Sigmoid colon (tissue), 4 donors: ENCODE results near the genes LRIG3, SLC16A7 and MON2.

DNA sequence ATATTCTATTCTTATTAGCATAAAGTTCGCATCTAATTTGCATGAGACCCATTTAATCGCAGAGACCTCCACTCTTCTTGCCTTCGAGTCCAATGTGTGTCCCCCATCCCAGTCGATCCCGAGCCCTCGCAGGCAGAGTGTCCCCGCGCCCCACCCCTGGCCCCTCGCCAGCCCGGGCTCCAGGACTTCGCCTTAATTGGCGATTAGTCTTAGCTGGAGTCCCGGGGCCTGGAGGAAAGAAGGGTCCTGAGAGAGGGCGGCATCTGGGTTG lies 552 bp upstream of the ARHGEF25 start:
- PRO-cap: no peak
- RAMPAGE, long total RNA, 4 experiments: no peak in any of the 4 experiments

DNA sequence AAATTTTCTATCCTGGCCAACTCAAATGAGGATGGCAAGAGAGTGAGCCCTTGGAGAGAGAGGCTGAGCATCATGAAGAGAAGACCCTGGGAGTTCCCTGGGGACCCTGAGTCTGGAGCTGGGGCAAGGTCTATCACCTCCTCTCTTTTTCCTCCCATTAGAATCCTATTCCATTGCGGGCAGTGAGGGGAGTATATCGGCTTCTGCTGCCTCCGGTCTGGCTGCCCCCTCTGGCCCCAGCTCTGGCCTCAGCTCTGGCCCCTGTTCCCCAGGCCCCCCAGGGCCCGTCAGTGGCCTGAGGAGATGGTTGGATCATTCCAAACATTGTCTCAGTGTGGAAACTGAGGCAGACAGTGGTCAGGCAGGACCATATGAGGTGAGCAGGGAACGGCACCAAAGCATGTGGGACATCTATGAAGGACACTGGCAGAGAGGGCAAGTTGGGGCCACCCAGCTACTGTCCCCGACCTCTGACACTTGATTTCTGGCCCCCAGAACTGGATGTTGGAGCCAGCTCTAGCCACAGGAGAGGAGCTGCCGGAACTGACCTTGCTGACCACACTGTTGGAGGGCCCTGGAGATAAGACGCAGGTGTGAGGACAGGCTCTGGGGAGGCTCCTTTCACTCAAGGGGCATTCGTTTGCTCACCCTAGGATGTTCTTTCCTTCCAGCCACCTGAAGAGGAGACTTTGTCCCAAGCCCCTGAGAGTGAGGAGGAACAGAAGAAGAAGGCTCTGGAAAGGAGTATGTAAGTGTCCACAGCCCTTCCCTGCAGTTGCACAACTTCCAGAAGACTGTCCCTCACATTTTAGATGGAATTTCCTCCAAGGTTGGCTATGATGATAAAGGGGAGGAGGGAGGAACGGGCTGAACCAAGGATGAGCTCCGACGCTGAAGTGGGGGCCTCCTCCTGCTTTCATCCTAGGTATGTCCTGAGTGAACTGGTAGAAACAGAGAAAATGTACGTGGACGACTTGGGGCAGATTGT lies 1.8 kb downstream of the ARHGEF25 start:
- PRO-cap: no peak
- RAMPAGE, long total RNA, 4 experiments: no peak in any of the 4 experiments

DNA sequence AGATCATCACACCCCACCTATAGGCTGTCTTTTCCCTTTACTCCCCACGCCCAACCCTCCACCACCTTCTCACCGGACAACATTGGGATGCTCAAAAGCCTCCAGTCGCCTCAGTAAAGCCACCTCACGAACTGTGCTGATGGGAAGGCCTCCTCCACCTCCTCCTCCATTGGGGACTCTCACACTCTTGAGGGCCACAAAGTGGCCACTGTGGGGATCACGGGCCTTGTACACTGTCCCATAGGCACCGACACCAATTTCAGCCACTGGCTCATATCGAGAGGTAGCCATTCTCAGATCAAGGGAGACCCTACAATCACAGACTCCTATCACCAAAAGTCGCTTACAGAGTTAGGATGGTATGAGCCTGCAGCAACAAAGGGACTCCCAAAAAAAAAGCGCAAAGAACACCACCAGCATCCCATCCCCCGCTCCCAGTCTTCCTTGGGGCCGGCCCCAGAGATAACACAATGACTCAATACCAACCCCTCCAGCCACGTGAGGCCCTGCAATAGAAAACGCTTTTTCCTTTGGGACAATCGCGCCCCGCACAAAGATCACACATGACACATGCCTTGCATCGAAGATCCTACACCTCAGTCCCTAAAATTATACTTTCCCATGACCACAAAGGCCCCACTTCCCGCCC lies 559 bp downstream of the CDK4 start:
- PRO-cap: unidirectional peak, minus-strand start at position 446 of the sequence
- RAMPAGE, long total RNA, 4 experiments: no peak in any of the 4 experiments

GRCh38 chr12:57851002-57851585 lies 4.6 kb upstream of the CTDSP2 start:
- PRO-cap: no peak
- RAMPAGE, long total RNA, 4 experiments: no peak in any of the 4 experiments

- PRO-cap: no peak
- RAMPAGE, long total RNA, 4 experiments: no peak in any of the 4 experiments
Measured at GRCh38 chr12:57868717-57869745, 22.5 kb upstream of the CTDSP2 start.

- PRO-cap: no peak
- RAMPAGE, long total RNA, 4 experiments: no peak in any of the 4 experiments
Measured at GRCh38 chr12:58841082-58841400, 79.3 kb downstream of the LRIG3 start.

DNA sequence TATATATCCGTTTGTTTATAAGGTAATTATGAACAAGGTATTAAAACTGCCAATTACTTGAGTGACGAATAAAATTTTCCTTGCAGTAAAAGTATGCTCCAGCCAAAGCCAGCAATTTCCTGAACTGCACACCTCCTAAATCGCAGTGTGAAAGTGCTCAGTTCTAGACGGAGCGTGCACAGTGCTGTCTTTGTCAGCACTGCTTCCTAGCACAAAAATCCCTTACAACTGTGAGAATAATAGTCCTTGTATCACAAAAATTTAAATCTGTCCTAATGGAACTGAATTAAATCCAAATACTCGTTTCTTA lies 26.3 kb downstream of the LRIG3 start:
- PRO-cap: no peak
- RAMPAGE, long total RNA, 4 experiments: no peak in any of the 4 experiments

DNA sequence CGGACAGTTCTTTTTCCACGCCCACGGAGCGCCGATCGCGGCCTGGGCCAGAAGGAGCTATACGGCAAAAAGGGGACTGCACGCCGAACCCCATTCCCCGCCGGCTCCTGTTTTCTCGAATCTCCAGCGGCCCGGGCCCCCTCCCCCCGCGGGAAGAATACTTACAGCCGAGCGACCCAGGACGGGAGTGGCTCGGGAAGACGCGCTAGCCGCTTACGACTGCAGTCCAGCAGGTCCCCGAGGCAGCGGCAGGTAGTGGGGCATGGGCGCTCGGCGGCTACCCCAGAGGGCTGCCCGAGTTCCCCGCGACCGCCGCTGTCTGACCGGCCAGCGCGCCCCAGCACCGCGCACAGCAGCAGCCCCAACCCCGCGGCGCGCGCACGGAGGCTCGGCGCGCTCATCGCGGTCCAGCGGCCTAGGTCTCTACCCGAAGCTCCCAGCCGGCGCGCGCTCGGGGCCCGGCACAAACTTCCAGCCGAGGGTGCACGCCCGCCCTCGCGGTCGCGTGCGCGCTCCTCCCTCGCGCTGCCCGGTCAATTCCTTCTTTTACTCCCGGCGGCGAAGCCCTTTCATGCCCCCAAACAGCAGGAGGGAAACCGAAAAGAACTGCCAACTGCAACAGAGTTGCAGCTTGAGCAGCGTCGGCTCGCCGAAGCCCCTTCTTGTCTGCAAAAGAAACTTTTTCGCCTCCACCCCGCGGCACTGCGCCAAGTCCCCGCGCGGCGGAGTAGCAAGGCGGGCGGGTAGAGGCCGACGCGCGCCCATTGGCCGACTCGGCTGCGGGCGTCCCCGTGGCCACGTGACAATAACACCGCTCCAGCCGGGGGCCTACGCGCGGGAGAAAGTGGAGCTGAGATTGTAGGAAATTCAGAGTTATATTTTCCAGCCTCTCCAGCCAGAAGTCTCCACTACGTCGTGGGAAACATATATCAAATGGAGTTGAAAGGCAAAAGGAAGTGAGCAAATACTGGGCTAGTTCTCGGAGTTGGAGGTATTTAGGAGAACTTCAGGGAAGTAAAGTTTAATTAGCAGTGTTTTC lies at the start of gene LRIG3:
TSS of gene LRIG3 (minus strand) at position 670 of the 1,039 bp plus-strand sequence.
- PRO-cap: unidirectional peak, minus-strand start at position 471 of the sequence; bidirectional peak, plus-strand start at position 805 of the sequence, minus-strand start at position 535 of the sequence
- RAMPAGE, long total RNA, 4 experiments: no peak in any of the 4 experiments

- PRO-cap: no peak
- RAMPAGE, long total RNA, 4 experiments: no peak in any of the 4 experiments
Measured at GRCh38 chr12:59030347-59030847, 110.1 kb upstream of the LRIG3 start.

DNA sequence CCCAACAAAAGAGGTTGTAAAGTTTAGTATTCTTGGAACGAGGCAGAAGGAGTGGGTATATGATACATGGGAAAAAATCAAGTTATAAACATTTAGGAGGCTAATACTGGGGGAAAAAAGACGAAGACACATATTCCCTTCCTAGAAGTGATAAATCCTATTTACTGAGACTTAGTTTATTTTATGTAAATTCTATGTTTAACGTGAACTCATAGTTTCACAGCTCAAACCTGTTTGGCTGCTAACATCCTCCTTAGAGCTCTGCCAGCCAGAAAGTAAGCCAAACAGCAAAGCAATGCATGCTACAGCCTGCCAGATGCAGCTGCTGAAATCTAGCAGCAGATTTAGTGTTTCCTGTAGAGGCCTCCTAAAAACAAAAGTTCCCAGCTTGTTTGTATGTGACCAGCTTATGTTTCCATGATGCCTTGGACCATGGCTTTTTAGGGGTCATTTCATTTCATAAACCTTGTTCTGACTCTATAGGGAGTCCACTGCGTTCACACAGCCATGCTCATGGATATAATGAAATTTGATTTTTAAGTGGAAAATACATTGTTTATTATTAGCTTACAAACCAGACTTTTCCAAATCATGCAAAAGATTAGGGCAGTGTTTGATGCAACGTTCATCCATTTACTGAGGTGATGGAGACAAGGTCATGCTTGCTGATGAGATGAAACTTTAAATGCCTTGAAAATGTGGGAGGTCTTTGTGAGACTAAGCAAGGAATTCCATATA lies 157.3 kb upstream of the LRIG3 start:
- PRO-cap: no peak
- RAMPAGE, long total RNA, 4 experiments: no peak in any of the 4 experiments

DNA sequence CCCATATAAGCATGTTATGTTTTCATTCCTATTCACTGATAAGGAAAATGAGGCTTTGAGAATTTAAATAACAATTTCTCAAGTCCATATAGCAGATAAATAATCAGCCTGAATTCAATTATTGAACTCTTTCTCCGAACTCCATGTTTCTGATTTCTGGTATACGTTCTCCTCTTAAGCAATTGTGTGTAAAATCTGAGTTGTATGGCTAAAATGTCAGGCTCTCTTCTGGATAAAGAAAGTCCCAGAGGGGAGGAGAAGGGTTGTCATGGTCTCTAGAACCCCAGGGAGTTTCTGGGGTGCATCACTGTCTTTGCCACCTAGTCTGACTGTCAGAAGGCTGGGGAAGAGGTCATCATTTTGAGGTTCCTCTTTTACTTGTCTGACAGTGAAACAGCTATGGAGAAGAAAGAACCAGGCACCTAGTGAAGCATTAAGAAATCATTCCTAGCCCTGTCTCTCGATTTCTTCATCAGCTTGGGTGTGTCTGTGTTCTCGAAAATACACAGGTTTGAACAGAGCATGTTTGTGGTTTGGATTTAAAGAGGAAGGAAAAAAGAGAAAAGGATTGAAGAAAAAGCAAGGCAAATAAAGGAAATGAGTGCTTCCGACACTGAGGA lies 158.6 kb upstream of the LRIG3 start:
- PRO-cap: no peak
- RAMPAGE, long total RNA, 4 experiments: no peak in any of the 4 experiments

DNA sequence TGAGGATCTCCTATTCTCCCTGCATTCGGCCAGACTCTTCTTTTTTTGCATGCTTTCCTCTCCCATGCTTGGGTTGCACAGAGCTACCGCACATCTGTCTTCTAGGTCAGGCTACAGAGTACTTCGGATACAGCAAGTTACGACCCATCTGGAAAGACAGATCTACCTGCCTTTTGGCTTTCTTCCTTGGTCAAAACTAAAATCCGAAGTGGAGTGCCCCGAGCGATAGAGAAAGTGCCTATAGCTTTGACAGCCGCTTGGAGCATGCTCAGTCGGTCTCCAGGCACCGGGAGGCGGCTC lies 212 bp upstream of the SLC16A7 start:
- PRO-cap: bidirectional peak, plus-strand start outside the sequence, minus-strand start at position 198 of the sequence
- RAMPAGE, long total RNA, 4 experiments: no peak in any of the 4 experiments

GRCh38 chr12:59595967-59596892 lies at the start of gene SLC16A7:
TSS of gene SLC16A7 (plus strand) at chr12:59596029.
- PRO-cap: bidirectional peak, plus-strand start at chr12:59596160, minus-strand start at chr12:59595864; bidirectional peak, plus-strand start at chr12:59596472, minus-strand start at chr12:59596383
- RAMPAGE, long total RNA, 4 experiments: start-site peak on the plus strand in 3 of 4 experiments, at chr12:59596016-59596190 at its widest, 17 to 72 reads per replicate

DNA sequence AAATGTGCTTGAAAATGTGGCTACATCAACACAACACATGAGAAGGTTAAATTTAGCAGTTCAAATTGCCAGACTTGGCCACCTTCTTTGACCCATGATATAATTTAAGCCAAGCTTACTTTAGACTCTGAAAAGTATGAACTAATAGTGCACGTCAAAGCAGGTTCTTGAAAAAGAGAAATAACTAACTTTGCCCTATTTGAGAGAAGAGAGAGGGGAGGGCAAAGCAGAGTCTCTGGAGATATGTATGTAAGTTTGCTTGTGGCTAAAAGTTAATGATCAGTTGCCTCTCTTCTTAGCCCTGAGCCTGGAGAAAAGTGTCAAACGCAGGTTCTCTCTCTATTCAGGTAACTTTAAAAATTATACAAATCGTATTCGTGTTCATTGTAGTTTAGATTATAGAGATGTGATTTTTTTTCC lies 68.8 kb downstream of the SLC16A7 start:
- PRO-cap: no peak
- RAMPAGE, long total RNA, 4 experiments: no peak in any of the 4 experiments

DNA sequence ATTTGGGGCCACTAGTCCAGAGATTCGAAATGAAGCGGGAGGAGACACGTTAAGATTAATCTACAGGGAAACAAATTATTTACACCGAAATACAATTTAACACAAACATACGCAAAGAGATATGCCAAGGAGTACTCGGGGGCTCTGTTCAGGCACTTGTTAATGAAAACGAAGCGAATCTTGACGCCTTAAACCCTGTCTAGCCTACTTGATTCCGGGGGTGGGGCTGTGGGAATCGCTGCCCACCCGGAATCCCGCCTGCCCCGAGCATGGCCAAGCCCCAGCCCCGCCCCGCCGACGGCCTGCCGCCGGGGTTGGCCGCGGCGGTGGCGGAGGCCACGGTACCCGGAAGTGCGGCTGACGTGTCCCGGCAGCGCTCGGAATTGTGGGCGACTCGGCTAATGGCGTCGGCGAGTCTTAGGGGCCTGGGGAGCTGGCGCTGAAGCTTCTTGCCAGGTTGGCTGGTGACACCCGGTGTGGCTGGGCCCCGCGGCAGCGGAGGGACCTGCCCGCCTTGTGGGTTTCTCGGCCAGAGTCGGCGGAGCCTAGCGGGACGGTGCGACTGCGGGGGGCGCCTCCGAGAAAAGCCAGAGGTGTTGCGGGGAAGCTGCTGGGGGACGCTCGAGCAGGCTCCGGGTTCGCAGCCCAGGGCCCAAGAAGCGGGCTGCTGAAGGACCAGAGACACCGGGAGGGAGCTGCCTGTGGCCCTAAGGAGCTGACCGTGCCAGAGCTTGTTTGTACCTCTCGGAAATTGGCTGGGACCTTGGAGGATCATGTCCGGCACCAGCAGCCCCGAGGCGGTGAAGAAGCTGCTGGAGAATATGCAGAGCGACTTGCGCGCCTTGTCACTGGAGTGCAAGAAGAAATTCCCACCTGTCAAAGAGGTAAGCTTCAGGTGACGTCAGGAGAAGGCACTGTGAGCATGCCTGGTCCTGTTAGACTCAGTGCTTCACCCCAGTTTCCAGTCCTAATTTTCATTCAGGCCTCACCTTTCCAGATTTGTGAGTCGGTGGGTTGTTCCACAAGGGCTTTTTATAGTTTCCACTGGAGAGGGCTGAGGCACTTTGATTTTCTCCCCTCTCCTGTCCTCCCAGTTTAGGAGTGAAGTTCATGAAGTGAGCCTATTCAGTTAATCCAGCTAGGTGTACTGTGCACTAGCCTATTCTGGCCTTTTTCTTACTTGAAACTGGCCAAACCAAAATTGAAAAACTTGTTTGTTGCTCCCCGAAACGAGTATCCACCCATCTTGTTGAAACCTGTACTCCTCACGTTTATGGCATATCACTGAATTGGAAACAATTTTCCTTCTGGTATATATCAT lies at the start of gene MON2:
TSS of gene MON2 (plus strand) at position 392 of the 1,321 bp plus-strand sequence.
- PRO-cap: unidirectional peak, plus-strand start at position 413 of the sequence
- RAMPAGE, long total RNA, 4 experiments: start-site peak on the plus strand in 3 of 4 experiments, centred at positions 385 to 446 of the sequence, 176 to 250 reads per replicate

GRCh38 chr12:62546820-62547267 lies 80.2 kb downstream of the MON2 start:
- PRO-cap: no peak
- RAMPAGE, long total RNA, 4 experiments: no peak in any of the 4 experiments

- PRO-cap: no peak
- RAMPAGE, long total RNA, 4 experiments: no peak in any of the 4 experiments
Measured at GRCh38 chr12:62601553-62602196, 135.0 kb downstream of the MON2 start.

- PRO-cap: no peak
- RAMPAGE, long total RNA, 4 experiments: no peak in any of the 4 experiments
Measured at GRCh38 chr12:62604618-62604894, 137.9 kb downstream of the MON2 start.

- PRO-cap: no peak
- RAMPAGE, long total RNA, 4 experiments: no peak in any of the 4 experiments
Measured at GRCh38 chr12:62632418-62633223, 166.0 kb downstream of the MON2 start.

DNA sequence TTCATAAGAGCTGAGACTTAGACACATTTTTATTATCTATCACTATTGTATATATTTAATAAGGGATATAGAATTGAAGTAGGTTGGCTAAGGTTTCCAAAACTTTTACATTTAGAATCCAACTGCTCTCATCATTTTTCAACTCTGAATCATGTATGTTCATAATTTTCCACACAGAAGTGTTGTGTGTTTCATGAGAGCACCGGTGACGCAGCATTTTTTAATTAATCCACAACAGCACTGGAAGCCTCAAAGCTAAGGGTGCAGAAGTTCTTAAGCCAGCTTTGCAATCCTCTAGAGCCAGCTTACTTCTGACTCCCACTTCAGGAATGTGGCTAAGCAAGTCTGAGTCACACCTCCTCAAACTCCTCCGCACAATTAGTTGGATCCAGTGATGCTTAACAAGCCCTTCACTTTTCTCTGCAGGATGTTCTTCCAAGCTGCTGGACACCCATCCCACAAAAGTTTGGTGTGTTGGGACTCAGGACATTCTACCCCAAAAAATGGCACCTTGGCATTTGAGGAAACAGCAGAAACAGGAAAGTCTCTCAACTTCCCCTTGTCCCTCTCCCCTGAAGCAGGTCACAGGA lies 210.1 kb downstream of the PPM1H start:
- PRO-cap: no peak
- RAMPAGE, long total RNA, 4 experiments: no peak in any of the 4 experiments